CD14-positive monocyte (primary cell): Measurements from ENCODE around the genes FAM53A, NAT8L, MXD4 and ZFYVE28.

GRCh38 chr4:1290011-1291082 is 656 bp downstream of the MAEA start:
- CAGE, long polyA plus RNA = no peak

- CAGE, long polyA plus RNA = no peak
Measured at GRCh38 chr4:1311965-1312298, 22.2 kb downstream of the MAEA start.

DNA sequence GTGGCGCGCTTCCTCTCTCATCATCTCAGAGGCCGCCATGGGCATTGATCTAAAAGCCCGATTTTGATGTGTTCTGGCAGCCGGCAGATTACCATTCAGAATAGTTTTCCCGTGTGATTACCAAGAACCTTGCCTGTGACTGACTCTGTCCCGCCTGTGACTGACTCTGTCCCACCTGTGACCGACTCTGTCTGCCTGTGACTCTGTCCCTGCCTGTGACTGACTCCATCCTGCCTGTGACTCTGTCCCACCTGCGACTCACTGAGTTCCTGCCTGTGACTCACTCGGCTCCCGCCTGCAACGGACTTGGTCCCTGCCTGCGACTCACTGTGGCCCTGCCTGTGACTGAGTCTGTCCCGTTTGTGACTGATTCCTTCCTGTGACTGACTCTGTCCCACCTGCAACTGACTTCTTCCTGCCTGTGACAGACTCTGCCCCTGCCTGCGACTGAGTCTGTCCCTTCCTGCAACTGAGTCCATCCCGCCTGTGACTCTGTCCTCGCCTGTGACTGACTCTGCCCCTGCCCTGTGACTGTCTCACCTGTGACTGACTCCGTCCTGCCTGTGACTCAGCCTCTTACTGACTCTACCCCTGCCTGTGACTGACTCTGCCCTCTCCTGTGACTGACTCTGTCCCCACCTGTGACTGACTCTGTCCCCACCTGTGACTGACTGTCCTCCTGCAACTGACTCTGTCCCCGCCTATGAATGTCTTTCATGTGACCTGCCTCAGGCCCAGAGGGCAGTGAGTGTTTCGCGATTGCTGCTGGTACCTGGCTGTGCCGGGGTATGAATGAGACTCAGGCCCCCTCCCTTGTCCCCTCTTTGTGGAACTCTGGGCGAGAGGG is 9.6 kb upstream of the UVSSA start:
- CAGE, long polyA plus RNA = no peak

DNA sequence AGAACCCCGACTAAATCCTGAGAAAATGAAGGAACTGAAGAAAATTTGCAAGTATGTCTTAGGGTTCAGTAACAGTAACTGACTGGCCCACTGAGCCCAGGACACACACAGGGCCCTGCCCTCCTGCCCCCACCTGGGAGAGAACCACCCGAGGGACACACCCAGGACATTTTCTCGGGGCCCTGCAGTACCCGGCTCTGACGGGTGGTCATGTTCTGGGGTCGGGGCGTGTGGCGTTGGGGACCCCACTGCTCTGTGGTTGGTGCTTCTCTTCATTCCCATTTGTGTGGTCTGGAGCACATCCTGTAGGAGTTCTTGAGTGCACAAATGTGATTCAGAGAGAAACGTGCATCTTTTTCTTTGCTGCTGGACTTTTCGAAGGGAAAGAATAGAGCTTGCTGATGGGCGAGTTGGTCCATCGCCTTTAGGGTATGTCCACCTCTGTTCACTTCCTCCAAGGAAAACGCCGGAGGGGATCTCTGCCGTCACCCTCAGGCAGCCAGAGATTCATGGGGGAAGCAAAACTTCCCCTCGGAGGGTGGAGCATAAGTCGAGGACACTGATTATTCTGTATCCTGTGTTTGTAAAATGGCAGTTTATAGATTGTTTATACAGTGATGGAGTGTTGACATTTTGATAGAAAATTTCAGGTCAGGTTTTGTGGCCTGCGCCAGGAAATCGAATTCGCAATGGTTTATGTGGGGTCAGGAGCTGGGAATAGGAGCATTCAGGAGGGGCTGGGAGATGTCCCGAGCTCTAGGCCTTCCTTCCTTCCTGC is 1.3 kb downstream of the UVSSA start:
- CAGE, long polyA plus RNA = no peak

GRCh38 chr4:1683819-1684857 is at the start of gene FAM53A:
TSS of gene FAM53A (minus strand) at chr4:1684313.
- CAGE, long polyA plus RNA = no peak

DNA sequence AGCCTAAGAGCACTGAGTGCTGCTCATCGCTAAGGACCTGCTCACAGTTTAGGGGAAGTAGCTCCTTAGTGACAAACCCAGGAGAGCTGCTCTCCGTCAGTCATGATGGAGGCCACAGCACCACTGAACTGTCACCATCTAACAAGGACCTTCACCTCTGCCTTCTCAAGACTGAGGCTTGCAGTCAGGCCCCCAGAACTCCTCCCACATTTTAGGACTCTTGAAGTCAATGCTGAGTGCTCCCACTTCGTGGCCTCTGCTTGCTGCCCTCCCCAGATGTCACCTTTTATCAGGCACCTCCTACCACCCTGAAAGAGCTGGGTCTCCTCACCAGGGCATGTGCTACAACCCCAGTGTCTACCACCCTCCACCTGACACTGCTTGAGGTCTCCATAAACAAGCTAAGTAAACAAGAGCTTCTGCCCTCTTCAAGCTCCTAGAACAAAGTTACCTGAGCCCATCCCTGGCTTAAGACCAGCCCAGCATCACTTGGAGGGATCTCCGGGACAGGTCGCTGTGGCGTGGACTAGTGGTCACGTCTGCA is 7.6 kb upstream of the FAM53A start:
- CAGE, long polyA plus RNA = no peak

GRCh38 chr4:1726079-1726797 is 4.9 kb downstream of the TACC3 start:
- CAGE, long polyA plus RNA = no peak

DNA sequence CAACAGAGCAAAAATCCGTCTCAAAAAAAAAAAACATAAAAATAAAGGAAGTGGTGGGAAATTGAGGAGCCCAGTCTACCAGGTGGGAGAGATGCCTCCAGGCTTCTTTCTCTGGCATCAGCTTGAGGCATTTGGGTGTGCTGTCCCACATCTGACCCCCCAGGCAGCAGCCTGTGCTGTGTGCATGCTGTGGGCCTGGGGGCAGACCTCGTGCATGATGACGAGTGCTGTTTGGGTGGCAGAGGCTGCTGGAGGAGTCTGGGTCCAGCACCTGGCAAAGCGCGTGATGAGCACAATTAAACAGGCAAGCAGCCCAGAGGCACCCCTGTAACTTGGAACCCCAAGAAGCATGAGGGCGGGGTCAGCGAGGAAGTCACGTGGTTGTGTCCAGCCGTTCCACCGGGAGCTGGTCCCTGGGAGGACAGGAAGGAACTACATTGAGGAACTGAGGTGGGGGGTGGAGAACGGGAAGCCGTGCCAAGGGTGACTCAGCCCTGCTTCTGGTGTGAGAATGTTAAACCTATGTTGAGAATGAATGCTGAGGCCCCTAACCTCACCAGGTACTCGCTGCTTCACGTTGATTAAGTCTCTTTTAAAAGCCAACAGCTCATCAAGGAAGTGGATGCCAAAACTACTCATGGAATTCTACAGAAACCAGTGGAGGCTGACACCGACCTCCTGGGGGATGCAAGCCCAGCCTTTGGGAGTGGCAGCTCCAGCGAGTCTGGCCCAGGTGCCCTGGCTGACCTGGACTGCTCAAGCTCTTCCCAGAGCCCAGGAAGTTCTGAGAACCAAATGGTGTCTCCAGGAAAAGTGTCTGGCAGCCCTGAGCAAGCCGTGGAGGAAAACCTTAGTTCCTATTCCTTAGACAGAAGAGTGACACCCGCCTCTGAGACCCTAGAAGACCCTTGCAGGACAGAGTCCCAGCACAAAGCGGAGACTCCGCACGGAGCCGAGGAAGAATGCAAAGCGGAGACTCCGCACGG is 6.1 kb downstream of the TACC3 start:
- CAGE, long polyA plus RNA = no peak

DNA sequence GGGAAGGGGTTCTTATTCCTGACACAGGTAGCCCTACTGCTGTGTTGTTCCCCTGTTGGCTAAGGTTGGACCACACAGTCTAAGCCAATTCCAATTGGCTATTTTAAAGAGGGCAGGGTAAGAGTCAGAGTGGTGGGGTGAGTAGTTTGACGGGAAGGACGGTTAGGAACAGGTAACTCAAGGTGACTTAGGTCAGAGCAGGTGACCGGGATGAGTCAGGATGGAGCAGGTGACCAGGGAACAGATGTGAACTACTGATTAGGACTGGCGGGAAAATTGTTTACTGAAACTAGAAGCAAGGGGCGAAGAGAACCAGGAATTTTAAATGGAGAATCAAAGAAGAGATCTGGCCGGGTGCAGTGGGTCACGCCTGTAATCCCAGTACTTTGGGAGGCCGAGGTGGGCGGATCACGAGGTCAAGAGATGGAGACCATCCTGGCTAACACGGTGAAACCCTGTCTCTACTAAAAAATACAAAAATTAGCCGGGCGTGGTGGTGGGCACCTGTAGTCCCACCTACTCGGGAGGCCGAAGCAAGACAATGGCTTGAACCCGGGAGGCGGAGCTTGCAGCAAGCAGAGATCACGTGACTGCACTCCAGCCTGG is 17.5 kb downstream of the TACC3 start:
- CAGE, long polyA plus RNA = no peak

- CAGE, long polyA plus RNA = no peak
Measured at GRCh38 chr4:1794380-1794816, 1.3 kb downstream of the FGFR3 start.

DNA sequence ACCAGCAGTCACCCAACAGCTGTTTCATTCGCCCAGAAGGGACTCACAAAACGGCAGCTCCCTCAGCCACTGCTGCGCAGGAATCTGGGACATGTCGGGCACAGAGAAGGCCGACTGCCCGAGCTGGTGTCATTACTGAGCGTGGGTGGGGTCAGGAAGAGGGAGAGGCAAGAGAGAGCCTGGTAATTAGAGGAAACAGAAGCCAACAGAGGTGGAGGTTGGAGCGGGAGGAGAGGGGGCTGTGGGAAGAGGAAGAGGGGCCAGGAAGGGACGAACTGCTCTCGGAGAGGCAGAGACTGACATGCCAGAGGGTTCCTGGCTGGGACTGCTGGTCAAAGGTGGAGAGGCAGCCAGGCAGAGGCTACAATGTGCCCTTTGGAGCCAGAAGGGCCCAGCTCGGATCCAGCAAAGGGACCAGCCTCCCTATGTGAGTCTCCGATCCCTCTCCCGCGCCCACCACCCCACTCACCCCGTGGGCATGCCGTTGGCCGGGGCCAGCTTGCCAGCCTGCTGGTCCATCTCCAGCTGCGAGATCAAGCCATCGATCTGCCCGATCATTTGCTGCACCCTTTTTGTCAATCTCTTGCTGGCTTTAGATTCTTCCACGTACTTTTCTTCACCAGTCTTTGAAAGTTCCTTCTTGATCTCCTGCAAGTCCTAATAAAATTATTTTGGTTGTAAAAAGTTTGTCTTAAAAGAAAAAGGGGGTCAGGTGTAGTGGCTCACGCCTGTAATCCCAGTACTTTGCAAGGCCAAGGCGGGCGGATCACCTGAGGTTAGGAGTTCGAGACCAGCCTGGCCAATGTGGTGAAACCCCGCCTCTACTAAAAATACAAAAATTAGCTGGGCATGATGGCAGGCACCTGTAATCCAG is 23.4 kb downstream of the FGFR3 start:
- CAGE, long polyA plus RNA = no peak

GRCh38 chr4:1834372-1835131 is 21.4 kb downstream of the LETM1 start:
- CAGE, long polyA plus RNA = no peak

- CAGE, long polyA plus RNA = no peak
Measured at GRCh38 chr4:2058271-2059390, at the start of gene NAT8L. TSS of gene NAT8L (plus strand) at chr4:2059327.

DNA sequence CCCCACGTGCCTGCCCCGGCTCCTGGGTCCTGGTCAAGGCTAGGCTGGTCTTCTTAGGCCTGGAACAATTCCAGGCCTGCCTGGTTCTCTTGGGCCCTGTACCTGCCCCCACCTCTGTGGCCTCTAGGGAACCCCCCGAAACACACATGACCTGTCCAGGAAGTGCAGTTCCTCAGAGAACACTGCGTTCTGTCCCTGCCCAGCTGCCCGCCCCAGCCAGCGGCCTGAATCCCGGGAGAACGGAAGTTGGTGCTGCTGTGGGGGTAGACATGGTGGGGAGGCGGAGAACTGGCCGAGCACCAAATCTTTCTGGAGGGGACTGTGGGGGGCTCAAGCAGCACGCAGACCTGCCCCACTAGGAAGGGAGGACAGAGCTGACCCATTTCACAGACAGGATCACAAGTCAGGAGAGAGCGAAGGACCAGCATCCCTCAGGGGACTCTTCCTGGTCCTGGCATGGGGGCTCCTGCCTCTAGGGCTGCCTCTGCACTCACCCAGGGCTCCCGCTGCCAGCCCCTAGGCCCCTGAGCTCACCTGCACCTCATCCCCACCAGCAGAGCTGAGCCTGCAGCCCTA is 4.9 kb downstream of the MXD4 start:
- CAGE, long polyA plus RNA = no peak

GRCh38 chr4:2261899-2263086 is at the start of gene MXD4:
TSS of gene MXD4 (minus strand) at chr4:2262109.
- CAGE, long polyA plus RNA = no peak

DNA sequence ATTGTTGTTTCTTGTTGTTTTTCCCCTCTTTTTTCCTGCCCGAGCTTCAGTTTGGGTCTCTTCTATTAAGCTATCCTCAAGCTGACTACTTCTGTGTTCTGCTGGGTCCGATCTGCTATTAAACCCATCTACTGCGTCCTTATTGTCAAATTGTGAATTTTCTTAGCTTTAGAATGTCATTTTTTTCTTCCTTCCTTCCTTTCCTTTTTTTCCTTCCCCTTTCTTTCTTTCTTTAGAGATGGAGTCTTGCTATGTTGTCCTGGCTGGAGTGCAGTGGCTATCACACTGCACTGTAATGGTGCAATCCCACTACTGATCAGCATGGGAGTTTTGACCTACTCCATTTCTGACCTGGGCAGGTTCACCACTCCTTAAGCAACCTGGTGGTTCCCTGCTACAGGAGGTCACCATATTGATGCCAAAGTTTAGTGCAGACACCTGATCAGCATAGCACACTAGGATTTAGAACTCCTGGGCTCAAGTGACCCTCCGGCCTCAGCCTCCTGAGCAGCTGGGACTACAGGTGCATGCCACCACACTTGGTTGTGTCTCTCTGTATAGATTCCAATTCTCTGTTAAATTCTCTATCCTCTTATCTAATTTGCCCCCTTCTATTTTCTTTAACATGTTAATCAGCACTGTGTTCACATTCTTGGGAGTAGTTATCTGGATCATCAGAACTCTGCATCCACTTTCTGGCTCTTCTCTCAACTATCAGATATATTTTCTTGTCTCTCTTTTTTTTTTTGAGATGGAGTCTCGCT is 54.2 kb upstream of the MXD4 start:
- CAGE, long polyA plus RNA = no peak

DNA sequence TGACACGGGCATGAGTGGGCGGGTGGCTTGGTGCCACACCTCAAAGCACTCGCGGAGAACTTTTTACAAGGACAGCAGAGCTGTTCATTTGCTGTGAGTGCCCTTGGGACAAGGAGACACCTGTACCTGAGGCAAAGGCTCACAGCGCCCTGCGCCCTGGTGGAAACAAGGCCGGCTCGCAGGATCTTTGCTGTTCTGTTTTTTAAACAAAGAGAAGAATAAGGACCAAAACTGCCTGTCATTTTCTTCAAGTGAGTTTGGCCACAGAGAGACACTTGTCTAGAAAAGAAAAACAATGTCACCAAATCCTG is 71.7 kb upstream of the MXD4 start:
- CAGE, long polyA plus RNA = no peak

DNA sequence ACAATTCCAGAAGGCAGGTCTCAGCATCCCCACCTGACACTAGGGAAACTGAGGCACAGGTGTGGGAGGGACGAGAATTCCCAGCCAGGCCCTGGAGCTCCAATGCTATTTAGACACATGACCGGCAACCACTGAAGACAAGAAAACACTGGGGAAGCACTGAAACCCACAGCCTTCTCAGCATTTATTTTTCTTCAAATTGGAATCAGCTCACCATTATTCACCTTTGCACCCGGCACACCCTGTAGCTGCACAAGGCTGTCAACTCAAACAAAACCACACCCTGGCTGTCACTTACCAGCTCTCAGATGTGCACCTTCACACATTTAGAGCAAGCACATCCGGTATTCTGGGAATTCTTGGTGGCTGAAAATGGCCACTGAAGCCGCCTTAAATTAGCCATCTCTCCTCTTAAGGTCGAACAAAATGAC is 6.0 kb downstream of the ZFYVE28 start:
- CAGE, long polyA plus RNA = no peak

GRCh38 chr4:2418322-2419269 is at the start of gene ZFYVE28:
TSS of gene ZFYVE28 (minus strand) at chr4:2418645.
- CAGE, long polyA plus RNA = no peak

- CAGE, long polyA plus RNA = no peak
Measured at GRCh38 chr4:2513191-2513932, 23.1 kb upstream of the FAM193A start.